Diencephalon (tissue), 2 donors: ENCODE data around the genes RANBP6 and TYRP1.

DNA sequence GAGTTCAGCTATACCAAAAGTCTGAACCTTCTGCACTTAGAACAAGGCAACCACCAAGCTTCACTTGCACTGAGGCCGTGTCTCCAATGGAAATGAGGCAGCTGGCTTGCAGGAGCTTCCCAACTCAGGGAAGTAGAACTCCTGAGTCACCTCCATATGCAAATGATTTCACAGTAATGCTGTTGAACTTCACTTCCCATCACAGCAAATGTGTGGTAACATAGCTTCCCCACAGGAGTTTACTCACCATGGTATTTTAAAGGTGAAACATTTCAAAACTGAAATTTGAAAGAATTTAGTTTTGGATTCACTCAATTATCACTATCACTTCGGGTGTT lies 8.9 kb downstream of the CD274 start:
- RAMPAGE, long total RNA = no peak

DNA sequence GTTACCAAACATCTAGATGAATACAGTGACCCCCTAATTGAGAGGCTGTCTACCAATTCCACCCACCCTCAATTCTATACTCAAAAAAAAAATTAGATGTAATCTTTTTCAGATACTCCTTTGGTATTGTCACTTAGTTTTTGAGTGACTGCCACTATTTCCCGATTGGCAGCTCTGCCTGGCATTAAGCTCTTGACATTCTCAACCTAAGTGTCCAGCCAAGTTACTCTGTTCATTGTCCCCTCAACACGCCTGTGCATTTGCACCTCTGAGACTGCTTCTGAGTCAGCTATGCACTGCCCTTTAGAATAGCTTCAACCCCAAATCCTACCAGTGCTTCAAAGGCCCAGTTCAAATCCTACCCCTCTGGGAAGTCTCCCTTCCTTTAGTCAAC lies 2.7 kb downstream of the PDCD1LG2 start:
- RAMPAGE, long total RNA = no peak

GRCh38 chr9:5628484-5629046 lies 342 bp upstream of the RIC1 start:
- RAMPAGE, long total RNA = start-site peak on the minus strand at chr9:5628912-5628952, 137 and 154 reads in 2 replicates

GRCh38 chr9:5768891-5769311 lies 64.0 kb downstream of the ERMP1 start:
- RAMPAGE, long total RNA = no peak

- RAMPAGE, long total RNA = no peak
Observed at GRCh38 chr9:5785792-5786466, 47.0 kb downstream of the ERMP1 start.

GRCh38 chr9:5830485-5831250 lies 2.2 kb downstream of the ERMP1 start:
- RAMPAGE, long total RNA = no peak

DNA sequence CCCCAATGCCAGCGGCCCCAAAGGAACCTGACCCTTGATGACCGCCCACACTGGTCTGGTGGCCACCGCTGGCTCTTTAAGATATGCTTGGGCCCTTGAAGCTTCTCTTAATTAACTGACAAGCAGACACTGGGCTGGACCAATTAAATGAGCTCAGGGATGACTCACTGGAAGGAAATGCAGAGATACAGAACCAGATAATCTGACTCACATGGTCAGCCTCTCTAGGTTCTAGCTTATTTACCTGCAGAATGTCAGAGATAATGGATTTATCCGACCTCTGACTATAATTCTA lies 11.2 kb upstream of the MLANA start:
- RAMPAGE, long total RNA = no peak

DNA sequence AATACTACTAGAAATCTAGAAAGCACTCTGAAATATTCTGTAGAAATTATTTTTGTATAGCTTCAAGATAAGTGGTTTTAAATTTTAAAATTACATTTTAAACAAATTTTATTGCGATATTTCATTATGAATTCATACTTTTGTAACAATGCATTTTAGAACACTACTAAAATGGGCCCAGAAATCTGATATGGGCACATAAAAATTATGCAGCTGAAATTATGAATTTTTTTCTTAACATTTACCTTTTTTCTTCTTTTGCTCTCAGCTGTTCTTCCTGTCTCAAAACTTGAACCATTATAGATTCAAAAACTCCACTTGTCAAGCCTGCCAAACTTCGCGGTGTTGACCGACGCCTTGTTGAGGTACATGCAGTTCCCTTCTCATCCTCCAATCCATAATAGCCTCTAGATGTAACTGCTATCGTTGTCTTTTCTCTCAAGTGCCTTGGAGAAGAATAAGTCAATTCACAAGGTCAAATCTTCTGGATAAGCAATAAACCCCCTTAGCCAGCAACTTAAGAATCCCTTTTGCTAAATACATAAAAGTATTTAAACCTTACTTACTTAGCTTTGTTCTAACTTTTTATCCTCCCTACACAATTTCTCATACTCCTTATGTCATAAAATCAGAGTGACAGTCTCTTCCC lies 20.1 kb downstream of the KIAA2026 start:
- RAMPAGE, long total RNA = no peak

GRCh38 chr9:6014674-6016055 lies at the start of gene RANBP6:
Gene RANBP6, minus strand, starts transcription at chr9:6015624.
- RAMPAGE, long total RNA = start-site peak on the minus strand at chr9:6015612-6015629, 1,510 and 1,165 reads in 2 replicates

- RAMPAGE, long total RNA = no peak
Observed at GRCh38 chr9:6216906-6217258, 1.3 kb downstream of the IL33 start.

GRCh38 chr9:6217894-6218719 lies 2.5 kb downstream of the IL33 start:
- RAMPAGE, long total RNA = no peak

GRCh38 chr9:6418689-6419044 lies 5.7 kb downstream of the UHRF2 start:
- RAMPAGE, long total RNA = no peak

DNA sequence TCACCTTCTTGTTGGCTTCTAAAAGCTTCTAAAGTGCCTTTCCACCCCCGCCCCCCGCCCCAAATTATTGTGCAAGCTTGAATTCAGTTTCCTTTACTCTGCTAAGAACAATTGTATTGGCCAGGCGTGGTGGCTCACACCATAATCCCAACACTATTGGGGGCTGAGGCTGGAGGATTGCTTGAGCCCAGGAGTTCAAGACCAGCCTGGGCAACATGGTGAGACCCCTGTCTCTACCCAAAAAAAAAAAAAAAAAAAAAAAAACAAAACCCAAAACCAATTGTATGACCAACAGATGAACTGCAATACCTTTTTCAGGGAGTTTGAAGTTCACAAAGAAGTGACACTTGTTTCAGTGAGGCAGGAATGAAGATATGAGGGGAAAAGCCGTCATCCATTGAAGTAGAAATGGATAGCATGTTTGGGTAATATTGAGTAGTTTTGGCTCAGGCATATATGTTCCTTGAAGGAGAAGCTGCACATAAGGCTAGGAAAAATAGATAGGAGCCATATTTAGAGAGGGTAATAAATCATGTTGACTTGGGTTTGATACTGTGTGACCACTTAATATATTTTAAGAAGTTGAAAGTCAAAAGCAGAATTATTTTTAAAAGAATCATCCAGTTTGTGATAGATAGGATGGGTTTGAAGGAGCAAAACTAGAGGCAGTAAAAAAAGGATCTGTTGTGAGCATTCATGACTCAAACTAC lies 72.7 kb downstream of the UHRF2 start:
- RAMPAGE, long total RNA = no peak

- RAMPAGE, long total RNA = no peak
Observed at GRCh38 chr9:6672032-6672711, 26.6 kb upstream of the GLDC start.

- RAMPAGE, long total RNA = no peak
Observed at GRCh38 chr9:6994665-6995279, 237.0 kb downstream of the KDM4C start.

- RAMPAGE, long total RNA = no peak
Observed at GRCh38 chr9:7478124-7478477, 321.5 kb downstream of the DMAC1 start.

DNA sequence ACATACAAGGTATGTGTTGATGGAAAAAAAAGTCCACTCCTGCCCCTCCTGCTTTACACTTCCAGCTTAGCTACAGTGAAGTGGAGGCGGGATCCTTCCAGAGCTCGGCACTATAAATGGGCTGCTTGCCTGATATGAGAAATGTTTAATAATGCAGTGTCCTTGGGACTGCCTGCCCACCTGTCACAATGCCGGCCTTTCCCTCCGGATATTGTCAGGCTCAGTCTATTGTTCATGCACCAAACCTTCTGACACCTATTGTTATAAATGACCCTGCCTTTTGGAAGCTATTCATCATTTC lies 146.4 kb downstream of the DMAC1 start:
- RAMPAGE, long total RNA = no peak

DNA sequence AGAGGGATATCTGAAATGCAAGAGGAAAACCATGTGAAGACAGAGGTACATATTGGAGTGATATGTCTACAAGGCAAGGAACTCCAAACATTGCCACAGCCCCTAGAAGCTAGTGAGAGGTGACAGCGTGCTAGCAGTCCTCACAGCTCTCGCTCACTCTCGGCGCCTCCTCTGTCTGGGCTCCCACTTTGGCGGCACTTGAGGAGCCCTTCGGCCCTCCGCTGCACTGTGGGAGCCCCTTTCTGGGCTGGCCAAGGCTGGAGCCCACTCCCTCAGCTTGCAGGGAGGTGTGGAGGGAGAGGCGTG lies 583.7 kb upstream of the PTPRD start:
- RAMPAGE, long total RNA = no peak

DNA sequence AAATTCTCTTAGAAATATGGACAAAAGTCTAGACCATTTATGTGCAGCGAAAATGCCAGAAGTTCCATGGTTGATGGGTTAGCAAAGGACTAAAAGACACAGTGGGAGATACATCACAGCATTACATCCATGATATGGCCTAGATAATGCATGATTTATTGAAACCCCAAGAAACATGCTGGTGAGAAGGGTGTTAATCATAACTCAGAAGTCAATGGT lies 836.1 kb upstream of the PTPRD start:
- RAMPAGE, long total RNA = no peak

GRCh38 chr9:12693154-12693920 lies at the start of gene TYRP1:
Gene TYRP1, plus strand, starts transcription at chr9:12693385.
- RAMPAGE, long total RNA = no peak